Uterus (tissue), 7 donors: ENCODE results near the gene TOP2B.

- PRO-cap, 4 experiments = peak in 2 of 4 experiments; most common plus-strand start chr3:23806811 (in 1); most common minus-strand start chr3:23807190 (in 2)
- RAMPAGE, long total RNA, 2 experiments = no peak in any of the 2 experiments
- RRBS = 2% methylated on average over 45 of the region's 74 CpGs
These were observed 866 bp downstream of the UBE2E1 start for GRCh38 chr3:23806418-23807223.

GRCh38 chr3:23915317-23916182, 1.2 kb downstream of the NKIRAS1 start:
- PRO-cap, 4 experiments = peak in 2 of 4 experiments; most common plus-strand start chr3:23915671 (in 2)
- RAMPAGE, long total RNA, 2 experiments = no peak in any of the 2 experiments
- RRBS = no CpG with 5 or more reads among the region's 10 CpGs

- PRO-cap, 4 experiments = no peak in any of the 4 experiments
- RAMPAGE, long total RNA, 2 experiments = no peak in any of the 2 experiments
- RRBS = no CpG with 5 or more reads among the region's 3 CpGs
These were observed 4.0 kb downstream of the RPL15 start for GRCh38 chr3:23920673-23921619.

DNA sequence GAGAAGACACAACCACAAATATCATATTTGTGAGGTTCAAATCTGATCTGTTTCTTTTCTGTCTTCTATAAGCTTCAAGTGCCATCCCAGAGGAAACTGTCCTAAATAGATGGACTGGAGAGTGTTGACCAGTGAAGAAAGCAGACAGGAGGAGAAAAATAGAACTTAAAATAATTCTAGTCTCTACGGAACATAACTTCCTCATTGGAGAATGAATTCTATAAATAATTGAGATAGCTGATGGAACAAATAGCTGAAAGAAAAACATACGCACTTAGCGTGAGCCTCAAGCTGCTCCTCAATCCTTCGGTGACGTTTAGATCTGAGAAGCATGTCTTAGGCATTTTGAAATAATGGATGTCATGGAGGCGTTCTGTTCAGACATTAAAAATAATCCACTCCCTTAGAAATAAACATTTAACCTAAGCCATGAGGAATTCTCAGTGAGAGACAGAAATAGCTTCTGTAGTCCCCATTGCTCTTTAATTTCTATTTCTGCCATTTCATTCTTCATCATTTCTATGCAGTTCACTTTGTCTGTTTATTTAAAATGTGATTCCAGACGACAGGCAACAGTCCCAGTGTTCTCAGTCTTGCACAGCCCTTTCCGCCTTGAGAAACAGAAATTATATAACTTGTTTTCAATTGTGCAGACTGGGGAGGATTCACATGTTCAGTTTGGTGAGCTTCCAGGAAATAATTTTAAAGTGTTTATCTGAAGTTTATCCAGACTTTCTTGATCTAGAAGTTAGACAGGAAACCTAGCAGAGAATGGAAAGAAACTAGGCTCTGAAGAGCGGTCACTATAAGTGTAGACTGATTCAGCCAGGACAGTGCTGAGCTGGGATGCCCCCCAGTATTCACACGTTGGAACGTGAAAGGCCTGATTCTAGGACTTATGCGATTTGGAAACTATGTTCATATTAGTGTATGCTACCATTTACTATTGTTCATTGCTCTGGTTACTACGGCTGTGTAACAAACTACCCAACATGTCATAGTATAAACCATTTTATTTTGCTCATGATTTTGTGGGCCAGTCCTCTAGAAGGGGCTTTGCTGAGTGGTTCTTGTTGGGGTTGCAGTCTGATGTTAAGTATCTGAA, 97.5 kb downstream of the NR1D2 start:
- PRO-cap, 4 experiments = peak in 4 of 4 experiments; most common plus-strand start position 353 of the sequence (in 2); most common minus-strand start position 324 of the sequence (in 3)
- RAMPAGE, long total RNA, 2 experiments = no peak in any of the 2 experiments
- RRBS = no CpG with 5 or more reads among the region's 13 CpGs

DNA sequence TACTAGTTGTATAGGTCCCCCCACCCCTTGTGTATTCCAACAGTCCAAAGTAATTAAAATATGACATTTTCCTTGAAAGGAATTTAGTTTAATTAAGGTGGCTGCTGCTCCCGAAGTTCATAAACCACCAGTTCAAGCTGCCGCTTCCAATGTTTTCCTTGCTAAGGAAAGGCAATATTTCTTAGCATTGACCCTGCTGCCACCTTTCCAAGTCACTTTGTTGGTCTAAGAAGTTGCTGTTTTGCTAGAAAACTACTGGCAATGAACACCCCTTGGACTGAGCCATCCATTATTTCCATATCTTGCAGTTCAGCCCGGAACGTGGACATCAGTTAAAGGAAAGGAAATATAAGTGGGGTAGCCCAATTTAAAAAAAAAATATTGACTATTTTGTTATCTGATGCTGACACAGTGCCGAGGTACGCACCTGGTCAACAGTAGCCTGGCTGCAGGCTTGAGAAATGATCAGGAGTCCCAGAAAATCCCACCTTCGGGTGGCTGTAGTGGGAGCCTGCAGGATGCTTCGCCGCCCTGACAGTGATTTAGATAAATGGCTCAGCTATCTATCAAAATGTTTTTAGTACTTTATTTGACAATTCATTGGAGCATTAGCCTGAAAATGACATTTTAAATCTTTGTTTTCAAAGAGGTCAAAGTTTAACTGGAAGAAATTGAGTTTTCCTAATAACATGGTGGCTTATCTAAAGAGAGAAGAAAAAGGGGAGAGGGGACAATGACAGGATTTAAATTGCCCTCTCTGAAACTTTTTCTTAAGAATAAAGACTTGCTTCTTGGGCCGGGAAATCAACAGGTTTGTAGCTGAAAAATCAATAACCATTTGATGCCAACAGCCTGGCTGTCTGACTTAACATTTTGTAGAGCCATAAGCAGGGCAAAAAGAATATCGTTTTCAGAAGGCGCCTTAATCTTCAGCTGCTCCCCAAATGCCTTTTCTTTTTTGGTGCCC, 1.5 kb downstream of the RARB start:
- PRO-cap, 4 experiments = no peak in any of the 4 experiments
- RAMPAGE, long total RNA, 2 experiments = no peak in any of the 2 experiments
- RRBS = no CpG with 5 or more reads among the region's 12 CpGs

- PRO-cap, 4 experiments = peak in 1 of 4 experiments; most common minus-strand start chr3:25453886 (in 1)
- RAMPAGE, long total RNA, 2 experiments = no peak in any of the 2 experiments
- RRBS = 0% methylated on average over 2 of the region's 17 CpGs
These were observed 26.0 kb downstream of the RARB start for GRCh38 chr3:25453828-25454771.

DNA sequence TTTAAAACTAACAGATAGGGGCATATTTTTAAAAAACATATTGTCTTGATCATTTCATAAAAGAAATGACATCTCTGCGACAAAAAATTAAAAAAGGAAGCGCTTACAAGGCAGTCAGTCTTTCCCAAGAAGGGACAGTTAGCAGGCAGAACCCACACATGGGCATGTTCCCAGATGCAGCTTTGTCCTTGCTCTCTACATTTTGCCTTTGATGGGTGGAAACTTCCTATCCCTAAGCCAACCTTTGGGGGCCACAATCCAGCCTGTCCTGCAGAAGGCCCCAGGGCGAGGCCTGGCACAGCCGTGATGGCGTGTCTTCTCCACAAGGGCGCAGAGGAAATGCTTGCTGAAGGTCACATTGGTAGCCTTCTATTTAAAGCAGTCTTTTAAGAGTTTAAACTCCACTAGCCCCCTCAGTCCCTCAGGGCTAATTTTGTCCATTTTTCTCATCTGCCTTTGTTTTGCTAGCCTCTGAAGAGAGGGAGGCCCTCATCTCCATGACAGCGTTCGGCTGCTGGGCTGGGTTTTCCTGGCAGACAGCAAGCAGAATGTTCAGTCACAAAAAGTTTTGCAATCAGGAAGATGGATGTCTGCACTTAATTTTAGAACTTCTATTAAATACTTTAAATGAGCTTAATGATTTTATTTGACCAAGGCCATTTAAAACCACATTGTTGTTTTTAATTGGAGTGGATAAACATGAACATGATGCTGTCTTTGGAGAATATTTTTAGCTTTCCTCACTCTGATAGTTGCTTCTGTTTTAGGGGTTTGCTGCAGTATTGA, 40.8 kb downstream of the RARB start:
- PRO-cap, 4 experiments = peak in 1 of 4 experiments; most common plus-strand start position 555 of the sequence (in 1); most common minus-strand start position 516 of the sequence (in 1)
- RAMPAGE, long total RNA, 2 experiments = no peak in any of the 2 experiments
- RRBS = no CpG with 5 or more reads among the region's 8 CpGs

GRCh38 chr3:25572342-25572860, 92.3 kb downstream of the TOP2B start:
- PRO-cap, 4 experiments = no peak in any of the 4 experiments
- RAMPAGE, long total RNA, 2 experiments = no peak in any of the 2 experiments
- RRBS = no CpG with 5 or more reads among the region's 5 CpGs

DNA sequence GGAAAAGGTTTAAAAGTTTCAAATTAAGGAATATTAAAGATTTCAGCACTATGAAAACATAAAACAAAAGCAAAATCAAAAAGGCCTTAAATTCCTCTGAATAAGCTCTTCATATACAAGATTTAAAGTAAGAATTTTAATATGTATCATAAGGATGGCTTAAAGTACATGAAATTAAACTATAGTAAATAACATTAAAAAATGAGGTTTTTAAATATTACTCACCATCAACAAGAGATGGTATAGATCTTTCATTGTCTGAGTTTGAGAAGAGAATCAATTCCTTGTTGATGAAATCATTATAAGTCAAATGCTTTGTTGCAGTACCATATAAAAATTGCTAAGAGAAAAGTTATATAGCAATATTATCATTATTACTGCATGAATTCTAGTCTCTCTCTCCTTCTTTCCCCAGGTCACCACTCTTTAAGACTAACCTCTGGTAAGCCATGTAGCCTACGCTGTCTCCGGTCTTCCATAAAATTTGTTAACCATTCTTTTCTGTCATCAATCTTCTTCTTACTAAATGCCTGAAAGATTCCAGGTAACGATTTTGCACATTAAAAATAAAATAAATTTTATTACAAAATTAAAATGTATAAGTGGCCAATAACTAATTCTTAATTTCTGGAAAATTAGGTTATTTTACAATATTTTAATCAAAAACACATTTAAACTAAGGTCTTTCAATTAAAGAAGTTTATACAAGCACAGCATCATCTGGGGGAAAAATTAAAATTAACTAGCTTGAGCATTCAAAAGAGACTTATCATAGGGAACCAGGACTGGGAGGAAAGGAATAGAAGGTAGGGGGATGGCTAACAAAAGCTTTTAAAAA, 38.2 kb downstream of the TOP2B start:
- PRO-cap, 4 experiments = no peak in any of the 4 experiments
- RAMPAGE, long total RNA, 2 experiments = no peak in any of the 2 experiments
- RRBS = no CpG with 5 or more reads among the region's 3 CpGs

GRCh38 chr3:25663772-25664484, 779 bp downstream of the TOP2B start:
- PRO-cap, 4 experiments = peak in 4 of 4 experiments; most common plus-strand start chr3:25664194 (in 4); most common minus-strand start chr3:25664297 (in 2)
- RAMPAGE, long total RNA, 2 experiments = start-site peak on the minus strand in 1 of 2 experiments, at chr3:25664232-25664360 at its widest, 12 reads per replicate
- RRBS = 2% methylated on average over 14 of the region's 64 CpGs

DNA sequence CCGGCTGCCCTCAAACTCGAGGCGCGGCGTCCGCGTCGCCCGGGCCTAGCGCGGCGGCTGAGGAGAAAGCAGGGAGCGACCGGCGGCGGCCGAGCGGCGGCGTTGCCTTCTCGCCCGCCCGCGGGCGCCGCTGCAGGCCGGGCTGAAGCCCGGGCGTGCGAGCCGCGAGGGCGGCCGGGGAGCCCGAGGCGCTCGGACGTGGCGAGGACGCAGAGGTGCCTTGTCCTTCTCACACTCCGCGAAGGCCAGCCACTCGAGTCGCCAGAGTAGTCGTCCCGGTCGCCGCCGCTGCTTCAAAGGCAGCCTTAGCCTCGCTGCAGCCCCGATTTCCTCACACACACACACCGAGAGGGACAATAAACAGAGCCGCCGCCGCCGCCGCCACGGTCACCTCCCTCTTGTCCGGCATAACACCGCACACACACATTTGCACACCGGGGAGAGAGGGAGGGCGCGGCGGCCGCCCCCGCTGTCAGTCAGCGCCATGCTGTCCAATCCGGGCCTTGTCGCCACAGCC, at the start of gene TOP2B:
TOP2B (minus strand) TSS at position 423 of the 517 bp plus-strand sequence.
- PRO-cap, 4 experiments = peak in 4 of 4 experiments; most common minus-strand start position 400 of the sequence (in 3)
- RAMPAGE, long total RNA, 2 experiments = no peak in any of the 2 experiments
- RRBS = 2% methylated on average over 46 of the region's 69 CpGs

GRCh38 chr3:25911378-25911969, 121.6 kb downstream of the OXSM start:
- PRO-cap, 4 experiments = no peak in any of the 4 experiments
- RAMPAGE, long total RNA, 2 experiments = no peak in any of the 2 experiments
- RRBS = no CpG with 5 or more reads among the region's 7 CpGs

DNA sequence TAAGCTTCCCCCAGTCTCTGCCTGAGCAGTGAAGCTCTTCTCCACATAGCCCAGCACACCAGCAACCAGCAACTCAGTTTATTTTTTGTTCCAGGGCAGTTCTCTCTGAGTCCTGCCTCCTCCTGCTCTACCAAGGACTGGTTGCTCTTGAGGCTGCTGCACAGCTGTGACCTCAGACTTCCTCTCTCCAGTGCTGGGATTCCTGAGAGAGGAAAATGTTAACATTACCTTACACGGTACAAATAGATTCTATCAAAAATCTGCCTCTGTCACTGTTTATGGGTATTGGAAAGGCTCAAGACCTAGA, 294.8 kb downstream of the OXSM start:
- PRO-cap, 4 experiments = no peak in any of the 4 experiments
- RAMPAGE, long total RNA, 2 experiments = no peak in any of the 2 experiments
- RRBS = no CpG with 5 or more reads among the region's 1 CpG

DNA sequence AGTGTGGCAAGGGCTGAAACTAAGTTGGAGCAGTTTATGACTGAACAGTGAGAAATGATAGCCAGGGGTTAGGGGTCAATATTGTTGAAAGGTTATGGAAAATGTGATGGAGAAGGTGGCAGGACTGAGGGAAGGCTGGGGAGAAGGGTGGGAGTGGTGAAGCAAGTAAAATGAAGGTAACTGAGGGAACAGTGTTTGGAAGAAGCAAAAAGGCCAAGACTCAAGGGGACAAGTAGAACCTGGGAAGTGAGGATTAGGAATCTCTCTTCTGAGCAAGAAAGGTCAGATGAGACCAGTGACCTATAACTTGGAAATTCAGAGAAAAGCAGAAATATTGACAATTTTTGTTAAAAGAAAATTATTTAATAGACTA, 292.3 kb downstream of the LRRC3B start:
- PRO-cap, 4 experiments = no peak in any of the 4 experiments
- RAMPAGE, long total RNA, 2 experiments = no peak in any of the 2 experiments

DNA sequence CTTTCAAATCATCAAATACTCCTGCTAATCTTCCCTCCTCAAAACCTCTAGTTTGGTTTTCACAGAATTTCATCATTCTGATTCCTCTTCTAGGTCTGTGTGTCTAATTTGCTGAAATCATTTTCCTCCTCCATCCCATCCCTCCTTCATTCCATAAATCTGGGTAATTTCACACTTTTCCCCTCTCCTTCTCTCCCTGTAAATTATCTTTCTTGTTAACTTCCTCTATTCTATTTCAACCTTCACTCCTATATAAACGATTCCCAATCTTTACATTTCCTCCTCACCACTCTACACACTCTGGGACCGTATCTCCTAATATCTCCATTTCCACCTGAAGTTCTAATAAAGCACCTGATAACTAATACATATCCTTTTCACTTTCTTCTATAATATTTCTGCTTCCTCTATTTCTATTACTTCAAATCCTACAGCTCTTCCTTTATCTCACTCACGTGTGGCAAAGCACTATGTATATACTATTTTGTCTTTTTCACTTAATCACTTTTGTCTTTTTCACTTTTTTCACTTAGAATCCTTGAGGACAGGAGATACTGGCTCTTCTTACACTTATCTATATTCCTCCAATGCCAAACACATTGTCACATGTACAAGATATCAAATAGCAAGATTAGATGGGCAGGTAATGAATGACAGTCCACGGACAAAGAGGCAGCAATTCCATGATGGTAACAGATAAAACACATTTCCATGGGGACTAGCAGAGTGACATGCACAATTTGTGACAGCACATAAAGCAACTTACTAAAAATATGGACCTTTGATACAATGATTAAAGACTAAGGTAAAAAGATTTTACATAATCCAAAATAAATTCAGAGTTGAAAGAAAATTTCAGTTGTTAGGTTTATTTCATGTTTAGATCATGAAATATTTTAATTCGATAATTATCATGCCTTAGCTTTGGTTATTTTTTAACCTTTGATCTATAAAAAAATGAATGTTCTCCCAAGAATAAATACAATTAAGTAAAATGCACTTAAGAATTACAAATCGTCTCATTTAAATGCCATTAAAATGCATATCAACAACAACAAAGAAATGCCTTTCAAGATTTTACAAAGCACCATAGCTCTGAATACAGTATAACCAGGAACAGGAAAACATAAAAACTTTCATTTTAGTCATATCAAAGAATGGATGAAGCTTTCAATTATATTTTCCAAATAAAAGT, 38.8 kb upstream of the NEK10 start:
- PRO-cap, 4 experiments = no peak in any of the 4 experiments
- RAMPAGE, long total RNA, 2 experiments = no peak in any of the 2 experiments
- RRBS = no CpG with 5 or more reads among the region's 6 CpGs

- PRO-cap, 4 experiments = no peak in any of the 4 experiments
- RAMPAGE, long total RNA, 2 experiments = no peak in any of the 2 experiments
- RRBS = no CpG with 5 or more reads among the region's 1 CpG
These were observed 55.9 kb downstream of the EOMES start for GRCh38 chr3:27666165-27666586.

DNA sequence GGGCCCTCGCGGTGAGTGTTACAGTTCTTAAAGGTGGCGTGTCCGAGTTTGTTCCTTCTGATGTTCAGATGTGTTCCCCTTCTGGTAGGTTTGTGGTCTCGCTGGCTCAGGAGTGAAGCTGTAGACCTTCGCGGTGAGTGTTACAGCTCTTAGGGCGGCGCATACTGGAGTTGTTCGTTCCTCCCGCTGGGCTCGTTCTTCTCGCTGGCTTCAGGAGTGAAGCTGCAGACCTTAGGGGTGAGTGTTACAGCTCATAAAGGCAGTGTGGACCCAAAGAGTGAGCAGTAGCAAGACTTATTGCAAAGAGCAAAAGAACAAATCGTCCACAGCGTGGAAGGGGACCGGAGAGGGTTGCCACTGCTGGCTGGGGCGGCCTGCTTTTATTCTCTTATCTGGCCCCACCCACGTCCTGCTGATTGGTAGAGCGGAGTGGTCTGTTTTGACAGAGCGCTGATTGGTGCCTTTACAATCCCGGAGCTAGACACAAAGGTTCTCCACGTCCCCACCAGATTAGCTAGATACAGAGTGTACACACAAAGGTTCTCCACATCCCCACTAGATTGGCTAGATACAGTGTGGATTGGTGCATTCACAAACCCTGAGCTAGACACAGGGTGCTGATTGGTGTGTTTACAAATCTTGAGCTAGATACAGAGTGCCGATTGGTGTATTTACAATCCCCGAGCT, 41.8 kb upstream of the CMC1 start:
- PRO-cap, 4 experiments = no peak in any of the 4 experiments
- RAMPAGE, long total RNA, 2 experiments = no peak in any of the 2 experiments
- RRBS = no CpG with 5 or more reads among the region's 24 CpGs

DNA sequence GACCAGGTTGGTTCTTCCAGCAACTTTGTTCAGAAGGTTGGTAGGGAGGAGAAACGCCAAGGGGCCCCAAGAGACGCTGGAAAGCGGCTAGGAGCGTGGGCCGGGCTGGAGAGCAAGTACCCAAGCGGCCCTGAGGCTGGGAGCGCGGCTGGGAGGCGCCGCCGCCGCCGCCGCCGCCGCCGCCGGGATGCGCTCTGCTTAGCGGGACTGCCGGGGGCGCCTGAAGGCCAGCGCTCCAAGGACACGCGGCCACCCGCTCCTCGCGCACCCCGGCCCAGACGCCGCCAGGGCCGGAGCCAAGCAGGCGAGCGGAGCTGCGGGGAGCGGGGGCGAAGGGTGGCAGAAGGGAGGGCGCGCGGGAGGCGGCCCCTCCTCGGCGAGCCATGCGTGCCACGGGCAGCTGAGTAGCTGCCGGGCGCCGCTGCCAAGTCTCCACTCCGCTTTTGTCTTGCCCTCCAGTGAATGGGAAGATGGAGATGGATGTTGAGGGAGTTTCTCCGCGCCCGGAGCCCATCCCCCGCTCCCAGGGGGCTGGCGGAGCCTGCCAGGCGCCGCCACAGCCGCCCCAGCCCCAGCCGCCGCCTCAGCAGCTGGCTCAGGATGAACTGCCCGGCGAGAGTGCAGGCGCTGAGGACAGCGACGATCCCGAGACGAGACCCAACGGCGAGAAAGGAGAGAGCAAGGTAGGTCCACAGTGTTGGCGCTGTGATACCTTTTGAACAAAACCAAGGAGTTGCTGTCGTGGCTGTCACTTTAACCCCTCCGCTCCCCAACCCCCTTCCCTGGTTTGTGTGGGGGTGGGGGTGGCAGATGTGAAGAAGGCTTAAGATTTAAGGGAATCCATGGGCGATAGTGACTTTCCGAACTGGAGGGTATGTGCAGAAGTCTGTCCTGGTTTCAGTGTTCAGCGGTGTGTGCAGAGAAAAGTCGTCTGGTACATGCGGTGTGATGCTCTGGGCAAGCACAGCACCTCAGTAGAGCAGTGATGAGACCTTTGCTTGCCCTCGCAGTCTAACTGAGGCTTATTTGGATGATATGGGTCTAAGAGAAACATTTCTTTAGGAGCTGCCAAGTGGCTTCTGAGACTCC, 227.5 kb upstream of the AZI2 start:
- PRO-cap, 4 experiments = peak in 2 of 4 experiments; most common minus-strand start position 583 of the sequence (in 2)
- RAMPAGE, long total RNA, 2 experiments = no peak in any of the 2 experiments
- RRBS = 2% methylated on average over 31 of the region's 77 CpGs

DNA sequence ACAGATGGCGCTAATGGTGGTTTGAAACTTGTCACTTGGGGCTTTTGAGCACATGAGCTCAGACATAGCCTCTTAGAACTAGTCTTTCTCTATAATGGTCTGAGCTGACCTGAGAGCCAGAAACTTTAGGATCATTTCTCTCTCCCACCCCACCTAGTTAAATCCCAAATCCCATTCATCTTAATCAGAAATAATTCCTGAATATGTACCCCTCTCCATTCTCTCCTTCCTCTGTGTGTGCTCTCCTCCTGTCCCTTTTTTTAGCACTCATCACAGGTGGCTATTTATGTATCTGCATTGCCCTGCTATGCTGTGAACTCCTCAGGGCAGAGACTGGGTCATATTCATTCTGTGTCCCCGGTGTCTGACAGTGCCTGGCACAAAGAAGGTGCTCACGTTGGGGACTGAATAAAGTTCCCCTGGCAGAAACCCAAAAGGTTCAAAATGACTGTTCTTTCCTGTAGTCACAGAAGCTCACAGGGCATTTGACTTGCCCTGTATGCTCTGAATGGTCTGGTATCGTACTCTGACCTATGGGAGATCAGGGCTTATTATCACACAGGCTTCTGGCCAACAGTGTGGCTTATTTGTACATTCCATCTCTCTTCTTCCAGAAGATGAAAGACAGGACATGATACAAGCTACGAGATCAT, 319.3 kb upstream of the AZI2 start:
- PRO-cap, 4 experiments = no peak in any of the 4 experiments
- RAMPAGE, long total RNA, 2 experiments = no peak in any of the 2 experiments
- RRBS = no CpG with 5 or more reads among the region's 5 CpGs

GRCh38 chr3:29140757-29141210, 140.1 kb upstream of the RBMS3 start:
- PRO-cap, 4 experiments = no peak in any of the 4 experiments
- RAMPAGE, long total RNA, 2 experiments = no peak in any of the 2 experiments
- RRBS = no CpG with 5 or more reads among the region's 2 CpGs